Parietal lobe (tissue), 2 donors: ENCODE results near the gene OR1L4.

DNA sequence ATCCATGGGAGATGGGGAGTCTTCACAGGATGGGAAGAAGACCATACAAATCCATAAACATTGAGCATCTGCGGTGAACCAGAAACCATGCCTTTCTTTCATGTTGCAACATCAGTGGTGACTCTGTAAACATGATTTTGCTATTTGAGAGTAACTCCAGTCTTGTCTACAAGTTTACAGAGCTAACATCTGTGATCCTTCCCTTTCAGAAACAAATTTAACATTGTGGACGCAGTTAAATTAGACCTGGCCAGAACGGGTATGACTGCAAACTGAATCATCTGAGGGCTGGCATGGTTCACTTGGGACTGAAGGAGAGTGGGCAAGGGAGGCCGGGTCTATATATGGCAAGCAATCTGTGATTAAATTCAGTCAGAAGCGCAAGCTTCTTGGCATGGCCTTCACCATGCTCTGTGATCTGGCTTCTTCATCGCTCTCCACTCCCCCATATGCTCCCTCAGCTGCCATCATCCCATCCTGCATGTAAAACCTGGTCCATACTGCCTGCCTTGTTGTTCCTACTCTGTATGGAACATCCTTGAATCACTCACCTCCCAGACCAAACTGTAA is 5.3 kb downstream of the TTLL11 start:
- RAMPAGE, long total RNA = no peak

DNA sequence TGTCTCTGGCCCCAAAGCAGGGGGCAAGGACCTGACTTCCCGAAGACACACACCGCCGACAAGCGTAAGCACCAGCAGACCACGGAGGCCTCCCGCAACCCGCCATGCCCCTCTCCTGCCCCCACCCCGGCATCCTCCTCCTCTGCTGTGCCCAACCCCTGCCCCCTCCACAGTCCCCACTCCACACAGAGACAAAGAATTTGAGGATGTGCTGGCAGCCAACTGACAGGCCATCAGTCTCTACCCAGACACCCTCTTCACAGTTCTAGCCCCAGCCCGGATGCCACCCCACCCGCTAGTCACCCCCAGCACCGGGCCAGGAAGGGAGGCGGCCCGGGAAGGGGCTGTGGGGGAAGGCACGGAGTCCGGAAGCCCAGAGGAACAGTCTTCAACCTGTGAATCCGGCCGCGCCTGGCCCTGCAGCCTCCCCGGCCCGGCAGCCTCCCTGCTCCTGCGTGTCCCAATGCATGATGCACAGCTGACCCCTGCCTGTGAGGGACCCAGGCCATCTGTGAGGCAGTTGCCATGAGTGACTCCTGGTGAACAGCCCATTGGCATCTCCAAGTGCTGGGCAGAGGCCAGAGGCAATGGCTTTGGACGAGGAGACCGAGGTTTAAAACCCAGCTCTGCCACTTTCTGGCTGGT is 31.2 kb downstream of the NDUFA8 start:
- RAMPAGE, long total RNA = no peak

DNA sequence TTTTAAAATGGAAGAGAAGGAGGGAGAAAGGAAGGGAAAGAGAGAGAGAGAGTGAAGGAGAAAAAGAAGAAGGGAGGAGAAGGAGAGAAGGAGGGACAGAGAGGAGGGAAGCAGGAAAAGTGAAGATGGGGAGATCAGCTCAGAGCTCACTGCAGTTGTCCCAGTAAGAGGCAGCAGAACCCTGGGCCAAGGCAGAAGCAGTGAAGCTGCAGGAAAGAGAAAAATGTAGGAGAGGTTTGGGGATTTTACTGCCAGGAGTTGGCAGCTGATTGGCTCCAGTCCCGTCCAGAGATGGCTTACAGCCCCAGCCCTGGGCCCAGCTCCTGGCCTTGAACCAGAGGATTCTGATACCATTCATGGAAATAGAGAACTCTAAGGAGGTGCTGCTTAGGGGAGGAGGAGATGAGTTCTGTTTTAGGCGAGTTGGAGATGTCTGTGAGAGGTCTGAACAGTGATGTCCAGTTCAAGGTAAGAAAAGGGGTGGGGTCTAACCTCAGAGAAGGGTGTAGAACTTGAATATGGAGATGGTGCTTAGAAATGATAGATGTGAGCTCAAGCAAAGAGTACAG is 4.6 kb downstream of the MORN5 start:
- RAMPAGE, long total RNA = no peak

DNA sequence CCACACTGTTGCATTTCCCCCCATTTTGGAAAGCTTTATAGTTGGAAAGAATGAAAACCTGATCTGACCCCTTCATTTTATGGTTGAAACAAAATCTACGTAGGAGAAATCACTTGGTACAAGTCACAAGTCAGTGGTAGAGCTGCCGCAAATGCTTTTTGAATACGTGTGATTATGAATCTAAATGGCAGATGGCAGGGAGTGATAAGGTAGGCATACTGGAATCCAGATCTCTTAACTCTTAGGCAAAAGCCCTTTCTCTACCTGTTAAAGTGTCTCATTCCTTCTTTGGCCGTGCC is 839 bp downstream of the MRRF start:
- RAMPAGE, long total RNA = no peak

- RAMPAGE, long total RNA = no peak
These were observed 38.7 kb upstream of the PTGS1 start for GRCh38 chr9:122332064-122332612.

DNA sequence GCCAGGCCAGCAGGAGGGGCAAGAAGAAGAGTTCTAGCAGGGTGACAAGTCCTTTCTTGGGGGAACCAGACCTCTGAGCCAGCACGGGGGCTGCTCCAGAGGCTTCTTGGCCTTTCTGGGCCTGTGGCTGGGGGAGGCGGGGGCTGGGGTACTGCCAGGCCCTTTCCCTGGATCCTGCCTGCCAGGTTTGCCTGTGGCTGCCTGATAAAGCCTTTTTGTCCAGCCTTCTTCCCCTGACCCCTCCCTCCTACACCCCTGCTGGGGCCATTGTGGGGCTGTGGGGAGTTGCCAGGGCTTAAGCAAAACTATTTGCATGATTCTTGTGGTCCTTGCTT is 5.2 kb downstream of the PTGS1 start:
- RAMPAGE, long total RNA = no peak

DNA sequence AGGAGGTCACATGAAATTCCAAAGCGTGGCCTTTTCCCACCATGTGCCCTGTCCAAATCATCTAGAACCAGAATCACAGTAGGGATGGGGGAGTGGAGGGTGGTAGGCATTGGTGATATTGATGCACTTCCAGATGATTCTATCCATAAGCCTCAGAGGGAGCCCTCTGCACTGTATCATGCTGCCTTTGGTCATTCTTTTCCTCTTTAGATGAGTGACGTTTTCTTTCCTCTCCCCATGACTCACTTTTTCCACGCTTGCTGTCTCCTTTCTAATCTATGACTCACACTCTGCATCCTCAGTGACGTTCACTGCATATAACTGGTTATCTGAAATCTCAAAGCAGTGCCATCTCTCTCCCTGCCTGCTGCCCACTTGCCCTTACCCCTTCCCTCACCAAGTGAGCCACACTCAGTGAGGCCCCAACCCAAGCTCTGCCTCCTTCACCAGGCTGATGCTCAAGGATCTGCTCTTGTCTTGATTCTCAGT is 31.5 kb downstream of the PTGS1 start:
- RAMPAGE, long total RNA = no peak

- RAMPAGE, long total RNA = no peak
These were observed at the start of gene OR1L4 for GRCh38 chr9:122723676-122724100. TSS of gene OR1L4 (plus strand) at chr9:122723990.

GRCh38 chr9:122847069-122848024 is 19.0 kb upstream of the PDCL start:
- RAMPAGE, long total RNA = no peak

GRCh38 chr9:123034196-123034623 is 743 bp downstream of the GPR21 start:
- RAMPAGE, long total RNA = no peak

GRCh38 chr9:123174882-123175553 is 93.4 kb downstream of the STRBP start:
- RAMPAGE, long total RNA = no peak

- RAMPAGE, long total RNA = no peak
These were observed 65.7 kb downstream of the STRBP start for GRCh38 chr9:123202735-123203073.

DNA sequence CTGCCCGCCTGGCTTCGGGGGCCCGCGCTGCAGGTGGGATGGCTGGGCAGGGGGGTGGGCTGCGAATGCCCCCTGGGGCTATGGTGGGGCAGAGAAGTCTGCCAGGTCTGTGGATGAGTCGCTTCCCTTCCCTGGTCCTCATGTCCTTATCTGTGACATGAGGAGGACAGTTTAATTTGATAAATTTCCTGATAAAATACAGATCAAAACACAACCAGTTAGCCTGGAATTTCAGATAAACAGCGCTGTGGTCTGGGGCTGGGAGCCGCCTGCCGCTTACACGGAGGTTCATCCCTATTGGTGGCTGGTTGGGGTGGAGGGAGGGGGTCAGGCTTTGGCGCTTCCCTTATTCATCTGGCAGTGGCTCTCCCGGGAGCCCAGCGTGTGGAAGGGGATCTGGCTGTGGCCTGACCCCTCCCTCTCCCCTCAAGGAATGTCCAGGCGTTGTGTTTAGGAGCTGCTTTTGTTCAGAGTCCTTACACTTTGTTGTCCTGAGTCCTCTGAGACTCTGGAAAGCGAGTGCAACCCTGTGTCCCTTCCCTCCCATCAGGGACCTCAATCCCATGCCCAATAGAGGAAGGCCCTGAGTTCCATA is 18.0 kb downstream of the CRB2 start:
- RAMPAGE, long total RNA = no peak

DNA sequence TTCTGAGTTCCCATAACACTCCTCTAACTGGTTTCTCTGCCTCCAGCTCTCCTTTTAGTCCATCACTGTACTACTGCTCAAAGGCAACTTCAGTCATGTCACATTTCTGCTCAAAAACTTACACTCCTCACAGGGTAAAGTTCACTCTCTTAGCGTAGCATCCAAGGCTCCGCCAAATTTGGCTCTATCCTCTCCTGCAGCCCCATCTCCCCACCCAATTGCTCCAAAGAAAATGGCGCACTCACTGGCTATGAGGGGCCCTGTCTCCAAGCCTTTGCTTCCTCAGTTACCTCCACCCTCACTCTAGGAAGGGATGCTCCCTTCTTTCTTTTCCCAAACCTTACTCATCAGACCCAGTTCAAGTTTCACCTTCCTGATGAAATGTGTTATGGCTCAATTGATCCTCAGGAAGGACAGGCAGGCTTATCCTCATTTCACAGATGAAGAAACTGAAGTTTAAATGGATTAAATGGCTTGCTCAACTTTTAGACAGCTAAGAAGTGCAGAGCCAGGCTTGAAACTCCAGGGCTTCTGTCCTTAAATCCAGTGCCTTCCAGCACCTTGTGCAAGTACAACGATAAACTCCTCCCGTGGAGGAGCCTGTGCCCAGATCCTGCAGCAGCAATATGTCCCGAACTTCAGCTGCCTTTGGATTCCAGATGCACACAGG is 199.3 kb downstream of the CRB2 start:
- RAMPAGE, long total RNA = no peak

- RAMPAGE, long total RNA = no peak
These were observed 51.4 kb upstream of the NEK6 start for GRCh38 chr9:124206276-124206816.

- RAMPAGE, long total RNA = no peak
These were observed 38.6 kb upstream of the NEK6 start for GRCh38 chr9:124219176-124219509.

GRCh38 chr9:124222329-124222719 is 35.4 kb upstream of the NEK6 start:
- RAMPAGE, long total RNA = no peak

DNA sequence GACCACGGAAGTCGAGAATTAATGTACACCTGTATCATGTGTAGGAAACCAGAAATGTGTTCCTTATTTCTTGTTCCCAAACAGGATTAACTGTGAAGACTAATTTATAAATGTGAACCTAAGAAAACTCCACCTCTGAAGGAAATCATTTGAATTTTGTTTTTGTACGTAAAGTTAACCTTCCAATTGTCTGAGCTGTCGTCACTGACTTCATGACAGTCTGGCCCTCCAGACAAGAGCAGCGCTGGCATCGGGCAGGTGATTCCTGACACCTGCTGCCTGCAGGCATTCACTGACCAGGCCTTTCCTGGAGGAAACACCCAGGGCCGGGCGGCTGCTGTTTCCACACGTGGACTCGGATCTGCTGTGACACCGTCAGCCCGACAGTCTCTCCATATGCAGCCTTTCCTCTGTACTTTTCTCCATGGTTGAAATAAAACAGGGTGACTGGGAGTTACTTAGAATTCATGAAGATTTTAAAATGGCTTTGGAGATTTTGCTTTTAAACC is 63.2 kb downstream of the PSMB7 start:
- RAMPAGE, long total RNA = no peak

- RAMPAGE, long total RNA = no peak
These were observed 13.5 kb upstream of the PSMB7 start for GRCh38 chr9:124428412-124429508.

DNA sequence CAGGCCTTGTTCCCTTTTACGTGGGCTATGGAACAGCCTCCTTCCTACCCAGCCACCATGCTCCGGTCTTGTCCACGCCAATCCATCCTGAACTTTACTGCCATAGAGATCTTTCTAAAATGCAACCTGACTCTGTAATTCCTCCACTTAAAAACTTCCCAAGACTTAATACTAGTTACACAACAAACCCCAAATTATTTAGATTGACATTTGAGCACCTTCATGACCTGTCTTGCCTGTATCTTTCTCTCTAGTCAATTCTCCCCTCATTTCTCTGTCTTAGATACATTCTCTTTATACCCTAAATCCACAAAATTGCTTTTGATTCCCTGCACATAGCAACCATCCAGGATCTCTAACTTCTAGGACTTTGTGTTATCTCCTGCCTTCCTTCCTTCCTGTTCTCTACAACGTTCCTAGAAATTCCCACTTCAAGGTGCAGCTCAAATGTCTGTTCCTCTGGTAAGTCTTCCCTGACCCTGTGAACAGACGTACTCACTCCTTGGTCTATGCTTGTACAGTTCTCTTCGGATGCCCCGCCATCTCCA is 24.8 kb upstream of the NR5A1 start:
- RAMPAGE, long total RNA = no peak